GM06990 (cell line): ENCODE measurements around a stretch of chr2.

DNA sequence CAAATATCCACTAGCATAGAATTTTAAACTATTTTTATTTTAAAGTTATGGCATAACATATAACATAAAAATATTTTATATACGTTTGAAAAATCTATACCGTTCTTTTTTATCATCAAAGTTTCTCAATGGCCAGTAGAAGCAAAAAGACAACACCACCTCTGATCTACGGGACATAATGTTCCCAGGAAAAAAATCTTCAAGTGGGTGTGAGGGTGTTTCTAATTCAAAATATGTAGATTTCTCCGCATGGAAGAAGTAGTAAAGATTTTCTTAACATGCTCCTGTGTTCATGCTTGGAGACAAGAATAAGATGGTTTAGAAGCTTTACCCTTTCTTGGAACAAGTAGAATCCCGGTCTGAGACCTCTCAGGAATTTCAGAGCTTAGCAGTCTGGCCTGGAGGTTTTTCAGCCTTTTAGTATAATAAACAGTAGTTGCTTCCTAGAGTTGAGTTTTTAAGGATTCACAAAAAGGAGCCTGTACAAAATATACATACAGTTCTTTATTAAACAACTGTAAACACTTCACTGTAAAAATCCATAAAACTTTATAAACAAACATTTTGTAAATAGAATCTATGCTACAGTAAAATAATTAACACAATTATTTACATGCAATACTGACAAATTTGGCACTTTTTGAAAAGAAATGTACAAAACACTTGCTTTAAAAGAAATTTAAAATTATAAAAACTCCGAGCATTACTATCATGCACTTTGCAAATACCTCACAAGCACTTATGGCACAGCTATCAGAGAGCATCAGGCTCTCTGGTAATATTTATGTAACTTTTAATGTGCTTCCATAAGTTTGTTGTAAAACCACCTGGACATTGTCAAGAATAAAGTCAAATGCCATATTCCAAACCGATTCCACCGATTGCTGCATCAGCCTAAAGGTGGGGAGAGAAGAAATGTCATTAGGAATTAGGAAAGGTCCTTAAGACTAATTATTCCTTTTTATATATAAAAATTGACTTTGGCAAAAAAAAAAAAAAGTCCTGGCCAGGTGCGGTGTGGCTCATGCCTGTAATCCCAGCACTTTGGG is 63.6 kb downstream of the EIF5B start:
- RRBS: no CpG with 5 or more reads among the region's 9 CpGs

DNA sequence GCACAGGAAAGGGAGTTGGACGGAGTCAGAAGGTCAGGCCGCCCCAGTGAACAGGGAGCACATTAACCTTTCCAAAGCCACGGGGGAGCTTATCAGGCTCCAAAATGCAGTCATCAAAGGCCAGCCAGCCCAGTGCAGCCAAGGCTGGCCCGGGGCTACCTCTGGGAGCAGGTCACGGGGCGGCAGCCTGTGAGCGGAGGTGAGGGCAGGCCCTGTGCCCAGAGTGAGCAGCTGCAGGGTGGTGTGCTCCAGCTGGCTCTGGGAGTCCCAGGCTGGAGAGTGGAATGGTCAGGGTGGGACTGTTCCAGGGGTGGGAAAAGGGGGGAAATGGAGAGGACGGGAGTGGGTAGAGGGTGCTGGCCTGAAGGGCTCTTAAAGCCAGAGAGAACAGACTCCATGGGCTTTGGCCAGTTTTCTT is 146.9 kb upstream of the REV1 start:
- RRBS: no CpG with 5 or more reads among the region's 8 CpGs

DNA sequence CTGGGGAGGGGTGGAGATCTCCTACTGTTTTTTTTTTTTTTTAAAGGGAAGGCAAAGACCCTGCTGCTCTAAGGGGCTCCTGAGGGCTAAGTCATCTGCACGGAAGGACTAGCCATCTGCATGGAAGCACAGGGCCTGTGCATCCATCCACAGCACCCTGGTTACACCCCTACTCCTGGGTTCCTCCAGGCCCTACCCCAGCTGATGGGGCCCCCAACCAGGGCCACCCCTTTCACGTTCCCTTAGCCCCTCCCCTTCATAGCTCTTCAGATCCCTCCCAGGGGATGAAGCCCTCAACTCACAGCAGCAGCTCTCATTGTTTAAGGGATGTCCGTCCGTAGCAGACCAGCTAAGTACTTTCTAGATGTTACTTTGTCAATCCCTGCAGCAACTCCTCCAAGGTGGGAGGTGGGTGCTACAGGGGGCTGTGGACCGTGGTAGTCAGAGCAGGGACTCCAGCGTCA is 186.2 kb upstream of the REV1 start:
- RRBS: no CpG with 5 or more reads among the region's 6 CpGs

GRCh38 chr2:99710626-99711551 is 221.1 kb upstream of the REV1 start:
- RRBS: no CpG with 5 or more reads among the region's 16 CpGs

DNA sequence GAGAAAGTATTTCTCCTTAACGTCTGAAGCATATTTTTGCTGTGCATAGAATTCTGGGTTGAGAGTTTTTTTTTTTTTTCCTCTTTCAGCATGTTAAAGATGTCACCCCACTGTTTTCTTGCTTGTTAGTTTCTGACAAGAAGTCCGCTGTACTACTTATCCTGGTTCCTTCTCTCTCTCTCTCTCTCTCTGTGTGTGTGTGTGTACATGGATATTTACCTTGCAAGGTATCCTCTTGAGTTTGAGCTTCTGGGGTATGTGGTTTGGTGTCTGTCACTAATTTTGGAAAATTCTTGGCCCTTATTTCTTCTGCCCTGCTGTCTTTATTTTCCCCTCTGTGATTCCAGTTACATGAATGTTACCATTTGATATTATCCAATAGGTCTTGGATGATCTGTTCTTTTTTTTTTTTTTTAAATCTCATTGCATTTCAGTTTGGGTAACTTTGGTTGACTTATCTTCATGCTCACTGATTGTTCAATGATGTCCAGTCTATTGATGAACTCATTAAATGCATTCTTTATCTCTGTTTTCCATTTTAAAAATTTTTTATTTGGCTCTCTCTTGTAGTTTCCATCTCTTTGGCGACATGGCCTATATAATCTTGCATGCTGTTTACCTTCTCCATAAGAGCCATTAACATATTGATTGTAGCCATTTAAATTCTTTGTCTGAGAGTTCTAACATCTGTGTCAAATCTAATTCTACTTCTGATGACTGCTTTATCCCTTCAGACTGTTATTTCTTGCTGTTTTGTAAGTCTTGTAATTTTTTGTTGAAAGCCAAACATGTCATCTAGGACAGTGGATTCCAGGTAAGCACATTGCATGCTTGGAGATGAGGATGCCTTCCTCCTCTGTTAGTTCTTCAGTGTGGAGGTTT is 326.1 kb upstream of the REV1 start:
- RRBS: no CpG with 5 or more reads among the region's 3 CpGs

DNA sequence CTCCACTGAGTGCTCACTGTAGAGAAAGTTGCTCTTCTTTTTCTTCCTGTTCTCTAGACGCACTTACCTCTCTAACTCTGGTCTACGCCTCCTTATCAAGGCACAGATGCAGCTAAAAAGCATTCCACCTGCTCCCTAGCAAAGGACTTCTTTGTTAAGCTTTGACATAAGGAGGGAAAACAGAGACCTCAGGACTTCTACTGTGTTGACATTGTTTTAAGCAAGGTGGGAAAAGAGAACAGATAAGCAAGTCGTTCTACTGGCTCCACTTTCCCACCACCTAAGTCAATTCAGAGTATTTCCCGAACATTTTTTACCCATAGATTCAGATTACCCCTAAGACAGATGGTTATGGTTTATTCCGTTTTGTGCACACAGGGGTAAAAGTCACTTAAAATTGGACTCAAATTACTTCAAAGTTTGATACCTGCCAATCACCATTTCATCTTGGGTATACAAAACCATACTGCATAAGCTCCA is 169.2 kb downstream of the AFF3 start:
- RRBS: no CpG with 5 or more reads among the region's 5 CpGs

DNA sequence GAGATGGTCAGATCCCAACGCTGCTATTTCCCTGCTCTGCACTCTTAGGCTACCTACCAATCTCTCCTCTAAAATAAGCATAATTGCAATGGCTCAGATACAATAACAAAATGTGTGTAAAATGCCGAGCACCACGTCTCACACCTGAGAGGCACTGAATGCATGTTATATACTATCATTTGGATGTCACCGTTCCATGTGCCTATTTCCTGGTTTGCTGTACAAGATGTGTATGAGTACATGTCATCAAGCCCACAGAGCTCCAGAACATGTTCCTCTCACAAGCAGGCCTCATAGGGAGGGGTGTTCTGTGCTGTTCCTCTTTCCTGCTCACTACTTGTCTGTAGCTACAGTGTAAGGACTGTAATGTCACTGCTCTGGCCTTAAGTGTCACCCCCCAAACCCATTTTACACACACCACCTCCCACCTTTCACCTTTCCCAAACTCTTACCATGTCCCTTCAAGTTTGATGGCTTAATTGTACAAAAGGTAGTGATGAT is 1.9 kb downstream of the AFF3 start:
- RRBS: no CpG with 5 or more reads among the region's 4 CpGs

DNA sequence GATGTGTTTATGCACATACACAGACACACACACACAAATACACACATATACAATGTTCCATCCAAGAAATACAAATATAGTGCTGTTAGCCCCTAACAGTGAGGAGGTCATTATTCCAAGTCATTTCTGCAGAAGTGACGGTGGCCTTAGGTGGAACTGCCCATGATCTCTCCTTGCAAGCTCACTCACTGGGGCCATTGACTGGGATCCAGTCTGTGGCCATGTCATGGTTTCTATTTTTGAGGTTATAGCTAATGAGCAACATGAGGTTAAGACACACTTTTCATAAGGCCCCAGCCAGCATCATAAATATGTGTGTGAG is 584 bp downstream of the AFF3 start:
- RRBS: no CpG with 5 or more reads among the region's 1 CpG

- RRBS: 45% methylated on average over 7 of the region's 10 CpGs
Observed at GRCh38 chr2:100196972-100197504, 54.6 kb upstream of the AFF3 start.

DNA sequence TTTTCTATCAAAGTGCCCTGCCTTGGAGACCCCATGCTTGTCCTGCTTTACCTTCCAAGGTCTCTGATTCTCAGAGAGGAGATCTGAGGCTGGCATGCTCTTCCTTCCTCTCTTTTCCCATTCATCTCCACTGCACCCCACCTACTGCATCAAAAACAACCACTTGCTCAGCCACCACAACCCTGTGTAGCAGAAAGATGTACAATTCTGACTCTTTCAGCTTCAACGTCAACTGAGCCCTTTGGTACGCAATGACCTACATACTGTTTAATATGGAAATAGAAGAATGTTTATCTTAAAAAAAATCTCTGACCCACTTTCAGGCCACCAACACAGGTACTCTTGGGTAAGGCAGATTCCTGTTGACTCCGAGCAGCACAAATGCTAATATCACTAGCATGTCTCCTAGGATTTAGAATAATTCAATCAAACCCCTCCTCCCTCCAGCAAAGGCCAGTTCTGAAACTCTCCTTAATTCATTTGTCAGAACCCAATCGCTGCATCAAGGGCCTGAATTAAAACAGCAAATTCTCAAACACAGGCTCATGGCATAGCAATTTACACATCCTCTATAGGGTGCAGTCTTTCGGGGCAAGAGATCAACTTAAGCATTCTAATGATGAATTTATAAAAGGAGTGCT is 76.2 kb upstream of the AFF3 start:
- RRBS: no CpG with 5 or more reads among the region's 5 CpGs

- RRBS: no CpG with 5 or more reads among the region's 6 CpGs
Observed at GRCh38 chr2:100277861-100278293, 44.4 kb downstream of the LONRF2 start.

- RRBS: no CpG with 5 or more reads among the region's 17 CpGs
Observed at GRCh38 chr2:100281327-100282494, 40.6 kb downstream of the LONRF2 start.

DNA sequence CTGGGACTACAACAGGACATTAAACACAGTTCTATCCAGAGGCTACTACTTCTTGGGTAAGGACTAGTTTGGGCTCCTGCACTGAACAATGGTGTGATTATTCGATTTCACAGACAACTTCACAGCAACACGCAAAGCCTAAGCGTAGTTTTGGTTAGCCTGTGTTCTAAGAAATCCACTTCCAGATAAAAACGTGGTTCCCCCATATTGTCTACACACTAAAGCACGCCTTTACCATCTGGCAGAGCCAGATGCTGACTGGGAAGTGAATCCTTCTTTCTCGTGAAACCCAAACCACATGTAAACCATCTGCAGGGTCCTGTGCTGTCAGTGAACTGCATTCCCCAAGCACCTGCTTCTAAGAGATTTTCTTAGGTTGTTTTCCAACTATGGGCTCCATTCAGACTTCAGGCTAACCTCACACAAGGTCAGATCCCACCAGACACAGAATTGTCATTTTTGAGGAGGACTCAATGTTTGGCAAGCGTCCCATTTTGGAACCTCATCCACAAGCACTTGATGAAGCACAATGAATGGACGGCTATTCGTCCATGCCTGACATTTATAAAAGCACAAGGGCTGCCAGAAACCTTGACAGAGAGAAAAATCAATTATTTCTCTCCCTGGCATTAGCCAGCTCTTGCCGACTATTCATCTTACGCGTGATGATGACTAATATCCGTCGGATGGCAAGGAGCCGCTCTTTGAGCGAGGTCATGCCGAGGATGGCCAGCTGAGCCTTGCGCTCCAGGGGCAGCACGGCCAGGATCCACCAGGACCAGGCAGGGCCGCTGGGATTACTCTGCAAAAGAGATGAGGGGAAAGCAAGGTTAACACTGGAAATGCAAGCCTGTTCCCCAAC is 38.4 kb downstream of the LONRF2 start:
- RRBS: no CpG with 5 or more reads among the region's 20 CpGs

DNA sequence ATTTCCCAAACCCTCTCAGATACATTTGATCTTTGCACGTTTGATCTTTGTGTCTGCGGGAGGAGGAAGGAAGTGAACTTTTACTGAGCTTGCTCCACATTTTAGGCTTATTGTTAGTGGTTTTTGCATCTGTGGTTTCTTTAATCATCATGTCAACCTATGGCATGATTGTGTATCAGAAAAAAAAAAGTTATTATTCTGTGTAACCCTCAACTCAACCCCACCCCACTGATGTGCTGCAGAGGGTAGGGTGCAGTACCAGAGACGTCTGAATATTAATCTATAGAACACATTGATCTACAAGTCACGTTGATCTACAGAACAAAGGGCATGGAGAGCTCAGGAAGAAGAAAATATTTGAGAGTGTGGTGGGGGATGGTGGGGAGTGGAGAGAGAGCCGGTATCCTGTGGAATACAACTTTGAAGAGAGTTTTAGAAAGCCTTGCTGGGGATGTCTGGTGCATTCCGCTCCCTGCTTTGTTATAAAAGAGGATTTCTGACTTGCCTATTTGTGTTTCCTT is 81.4 kb downstream of the PDCL3 start:
- RRBS: no CpG with 5 or more reads among the region's 6 CpGs

DNA sequence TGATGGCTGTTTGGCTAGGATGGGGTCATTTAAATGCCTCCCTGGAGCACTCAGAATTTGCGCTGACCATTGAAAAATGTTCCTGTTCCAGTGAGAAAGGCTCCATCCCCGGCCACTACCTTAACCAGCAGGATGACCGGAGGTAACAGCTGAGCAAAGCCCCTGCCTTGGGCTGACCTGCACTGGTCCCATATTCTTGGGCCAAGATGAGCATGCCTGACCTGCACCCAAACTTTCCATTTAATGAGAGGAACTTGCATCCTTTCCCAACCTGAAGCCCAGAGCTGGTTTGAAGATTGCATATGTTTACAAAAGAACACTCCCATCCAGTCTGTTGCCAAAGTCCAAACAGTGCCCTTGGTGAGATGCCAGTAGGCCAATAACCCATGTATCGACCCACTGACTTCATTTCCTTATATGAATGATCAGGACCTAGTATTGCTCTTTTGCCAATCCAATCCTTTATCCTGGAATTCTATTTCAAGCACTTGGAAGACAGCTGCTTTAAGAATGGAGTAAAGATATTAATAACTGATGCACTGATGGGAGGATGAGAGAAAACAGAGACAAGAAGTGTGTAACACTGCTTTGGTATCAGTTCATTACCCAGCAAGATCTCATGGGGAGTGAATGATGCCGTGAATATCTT is 5.4 kb upstream of the NPAS2 start:
- RRBS: no CpG with 5 or more reads among the region's 5 CpGs

GRCh38 chr2:100883328-100883558 is 63.3 kb downstream of the NPAS2 start:
- RRBS: no CpG with 5 or more reads among the region's 2 CpGs

- RRBS: no CpG with 5 or more reads among the region's 5 CpGs
Observed at GRCh38 chr2:100894240-100894603, 74.3 kb downstream of the NPAS2 start.

- RRBS: no CpG with 5 or more reads among the region's 10 CpGs
Observed at GRCh38 chr2:100989823-100990479, 12.1 kb upstream of the RPL31 start.

DNA sequence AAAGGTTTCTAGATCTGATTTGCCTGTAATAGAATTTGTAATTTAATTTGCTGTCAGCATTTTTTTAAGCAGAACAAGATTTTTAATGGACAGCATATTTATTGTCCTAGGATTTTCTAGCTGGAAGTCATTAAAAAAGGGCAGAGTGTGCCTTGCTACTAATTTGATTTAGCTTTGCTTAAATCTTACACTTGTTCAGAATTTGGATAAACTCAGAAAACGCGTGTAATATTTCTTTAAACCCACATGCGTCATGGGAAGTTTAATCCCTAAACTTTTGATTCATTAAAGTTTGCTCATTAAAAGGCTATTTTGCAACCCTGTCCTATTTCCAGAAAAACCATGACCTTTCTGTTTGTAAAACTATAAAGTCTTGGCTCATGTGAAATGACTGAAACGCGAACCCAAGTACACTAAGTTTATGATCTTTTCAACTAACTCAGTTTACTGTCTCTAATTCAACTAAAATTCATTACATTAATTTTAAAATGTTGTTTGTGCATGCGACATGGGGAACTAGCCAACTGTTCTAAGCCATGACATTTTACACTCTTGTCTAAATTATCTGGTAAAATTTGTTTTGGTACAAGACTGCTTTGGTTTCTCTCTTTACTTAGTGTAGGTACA is 3.9 kb upstream of the RPL31 start:
- RRBS: no CpG with 5 or more reads among the region's 6 CpGs

DNA sequence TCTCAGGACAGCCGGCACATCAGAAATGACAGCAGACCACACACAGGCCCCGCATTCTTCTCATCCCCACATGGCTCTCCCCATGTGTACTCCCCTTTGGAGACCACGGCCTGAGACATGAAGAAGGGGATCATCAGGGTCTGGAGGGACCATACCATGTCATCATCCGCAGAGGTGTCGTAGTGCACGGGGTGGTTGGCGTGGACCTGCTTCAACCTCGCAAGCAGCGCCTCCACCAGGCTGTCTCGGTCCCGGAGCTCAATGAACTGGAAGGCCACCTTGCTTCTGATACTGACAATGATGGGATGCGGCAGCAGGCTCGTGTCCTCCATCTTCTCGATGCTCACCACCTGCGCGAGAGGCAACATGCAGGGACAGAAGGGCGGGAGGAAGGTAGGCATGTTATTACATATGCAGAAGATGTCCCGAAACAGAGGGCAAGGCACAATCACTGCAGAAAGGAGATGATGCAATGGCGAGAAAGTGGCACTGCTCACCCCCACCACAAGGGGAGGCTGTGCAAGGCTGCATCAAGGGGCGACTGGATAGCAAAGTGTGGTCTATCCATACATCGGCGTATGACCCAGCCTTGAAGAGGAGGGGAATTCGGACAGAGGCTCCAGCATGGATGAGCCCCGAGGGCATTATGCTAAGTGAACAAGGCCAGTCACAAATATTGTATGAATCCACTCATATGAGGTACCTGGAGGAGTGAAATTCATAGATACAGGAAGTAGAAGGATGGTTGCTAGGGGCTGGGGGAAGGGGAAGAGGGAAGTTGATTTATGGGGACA is 36.4 kb downstream of the RPL31 start:
- RRBS: no CpG with 5 or more reads among the region's 24 CpGs